Liver (tissue), 9 donors: ENCODE results near the genes CLCA4, GBP4 and LRRC8B.

DNA sequence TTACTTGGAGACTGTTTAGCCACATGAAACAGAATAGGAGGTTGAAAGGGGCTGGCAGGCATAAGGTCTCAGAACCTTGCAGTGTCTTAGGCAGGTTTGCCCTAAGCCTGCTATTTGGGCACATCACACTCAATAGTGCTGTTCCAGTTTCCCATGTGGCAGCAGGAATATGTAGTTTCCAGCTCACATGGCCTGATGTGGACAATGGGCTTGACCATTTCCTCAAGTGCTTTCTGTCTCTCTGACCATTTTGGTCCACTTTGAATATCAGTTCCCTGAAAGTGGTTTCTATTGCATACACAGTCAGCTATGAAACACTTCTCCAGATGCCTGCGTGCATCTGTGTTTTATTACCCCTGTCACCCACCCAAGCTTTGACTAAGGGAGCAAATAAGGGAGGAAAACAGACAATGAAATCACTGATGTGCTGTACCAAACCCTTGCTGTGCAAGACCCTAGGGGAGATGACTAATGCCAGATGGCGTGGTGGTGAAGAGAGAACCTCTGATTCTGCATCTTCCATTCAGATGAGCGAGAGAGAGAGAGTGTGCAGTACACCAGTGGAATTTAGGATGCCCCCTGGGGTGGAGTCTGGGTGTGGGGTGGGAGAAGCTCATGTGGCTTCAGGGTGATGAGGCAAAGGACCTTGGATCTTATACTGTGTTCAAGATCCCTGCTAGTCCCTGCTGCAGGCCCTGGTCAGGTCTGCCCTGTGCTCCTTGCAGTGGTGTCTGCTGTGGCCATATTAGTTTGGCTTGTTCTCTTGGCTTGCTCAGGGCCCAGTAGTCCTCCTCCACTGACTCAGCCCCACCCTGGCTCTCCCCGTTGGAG is 18.4 kb downstream of the CLCA1 start:
- PRO-cap, 5 experiments, result no peak in any of the 5 experiments
- RAMPAGE, long total RNA, 2 experiments, result no peak in any of the 2 experiments
- RRBS, result no CpG with 5 or more reads among the region's 4 CpGs

- PRO-cap, 5 experiments, result no peak in any of the 5 experiments
- RAMPAGE, long total RNA, 2 experiments, result no peak in any of the 2 experiments
- RRBS, result no CpG with 5 or more reads among the region's 3 CpGs
Measured at GRCh38 chr1:86546731-86547466, at the start of gene CLCA4. CLCA4 (plus strand) TSS chr1:86547078.

GRCh38 chr1:86773575-86774797 is 69.6 kb downstream of the SH3GLB1 start:
- PRO-cap, 5 experiments, result peak in 1 of 5 experiments; most common minus-strand start chr1:86774358 (in 1)
- RAMPAGE, long total RNA, 2 experiments, result no peak in any of the 2 experiments
- RRBS, result no CpG with 5 or more reads among the region's 8 CpGs

GRCh38 chr1:87044700-87045267 is 130.3 kb downstream of the HS2ST1 start:
- PRO-cap, 5 experiments, result no peak in any of the 5 experiments
- RAMPAGE, long total RNA, 2 experiments, result no peak in any of the 2 experiments
- RRBS, result no CpG with 5 or more reads among the region's 5 CpGs

DNA sequence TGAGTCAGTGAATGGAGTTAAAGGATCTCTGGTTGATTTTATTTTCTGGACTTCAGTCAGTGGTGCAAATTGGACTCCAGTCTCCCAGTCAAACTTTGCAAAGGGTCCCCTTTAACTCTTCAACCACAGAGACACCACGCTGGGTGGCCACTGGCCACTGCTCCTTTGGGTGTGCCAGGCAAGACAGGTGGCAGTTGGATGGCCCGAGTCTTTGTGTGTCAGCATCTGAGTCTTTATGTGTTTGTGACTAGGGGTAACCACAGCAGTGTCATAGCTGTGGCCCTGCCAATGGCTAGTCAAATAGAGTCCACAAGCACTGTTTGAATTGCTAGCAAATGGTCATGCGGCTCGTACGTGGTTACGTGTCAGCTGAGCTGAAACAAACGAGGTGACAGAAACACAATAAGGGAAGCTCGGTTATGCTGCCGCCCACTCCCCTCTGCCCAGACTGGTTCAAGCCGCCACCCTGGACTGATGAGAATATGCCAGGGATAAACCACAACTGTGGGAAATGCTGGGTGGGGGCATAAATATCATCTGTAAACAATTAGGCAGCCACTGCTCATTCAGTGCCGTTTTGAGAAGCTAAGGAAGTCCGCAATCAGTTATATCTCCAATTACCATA is 174.3 kb upstream of the LMO4 start:
- PRO-cap, 5 experiments, result no peak in any of the 5 experiments
- RAMPAGE, long total RNA, 2 experiments, result no peak in any of the 2 experiments
- RRBS, result no CpG with 5 or more reads among the region's 12 CpGs

- PRO-cap, 5 experiments, result peak in 1 of 5 experiments; most common plus-strand start chr1:87226753 (in 1)
- RAMPAGE, long total RNA, 2 experiments, result no peak in any of the 2 experiments
- RRBS, result no CpG with 5 or more reads among the region's 10 CpGs
Measured at GRCh38 chr1:87226189-87226962, 102.3 kb upstream of the LMO4 start.

DNA sequence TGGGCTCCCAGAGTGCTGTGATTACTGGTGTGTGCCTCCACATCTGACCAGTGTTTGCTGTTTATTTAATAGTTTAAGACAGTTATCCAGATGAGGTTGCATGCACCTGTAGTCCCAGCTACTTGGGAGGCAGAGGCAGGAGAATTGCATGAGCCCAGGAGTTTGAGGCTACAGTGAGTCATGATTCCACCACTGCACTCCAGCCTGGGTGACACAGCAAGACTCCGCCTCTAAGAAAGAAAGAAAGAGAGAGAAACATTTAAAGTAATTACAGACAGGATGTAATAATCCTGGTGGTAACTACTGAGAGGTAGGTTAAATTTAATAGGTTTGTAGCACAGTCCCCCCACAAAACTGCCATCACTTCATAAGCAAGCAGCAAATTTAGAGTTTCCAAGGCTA is 89.5 kb downstream of the PKN2 start:
- PRO-cap, 5 experiments, result no peak in any of the 5 experiments
- RAMPAGE, long total RNA, 2 experiments, result no peak in any of the 2 experiments
- RRBS, result no CpG with 5 or more reads among the region's 1 CpG

DNA sequence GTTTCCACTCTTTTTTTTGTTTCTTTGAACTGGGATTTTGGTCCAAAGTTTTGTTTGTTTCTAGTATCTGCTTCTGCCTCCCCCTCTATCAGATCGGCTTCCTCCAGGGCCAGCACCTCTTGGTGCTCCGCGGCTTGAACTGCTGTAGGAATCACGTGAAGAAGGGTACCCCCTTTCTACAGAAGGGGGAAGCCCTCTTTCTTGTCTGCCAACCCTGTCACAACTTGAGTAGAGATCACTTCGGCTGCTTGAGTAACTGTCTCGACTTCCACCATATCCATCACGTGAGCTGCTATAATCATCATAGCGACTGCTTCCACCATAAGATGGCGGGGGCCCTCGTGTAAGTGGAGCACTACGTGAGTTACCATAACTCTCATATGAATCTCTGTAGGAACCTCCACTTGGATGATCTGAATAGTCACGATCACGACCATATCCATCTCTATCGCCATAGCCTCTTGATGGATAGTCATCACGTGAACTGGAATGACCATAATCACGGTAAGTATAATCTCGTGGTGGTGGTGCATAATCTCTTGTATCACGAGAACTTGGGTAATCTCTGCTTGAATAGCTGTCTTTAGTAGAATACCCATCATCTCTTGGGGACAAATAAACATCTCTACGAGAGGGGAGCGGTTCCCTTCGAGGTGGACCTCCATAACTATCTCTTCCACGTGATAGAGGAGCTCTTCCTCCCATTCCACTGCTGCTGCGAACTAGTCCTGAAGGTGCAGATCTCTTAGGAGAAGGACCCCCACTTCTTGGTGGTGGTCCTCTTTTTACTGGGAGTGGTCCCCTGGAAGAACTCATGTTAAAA is 9.6 kb downstream of the KYAT3 start:
- PRO-cap, 5 experiments, result no peak in any of the 5 experiments
- RAMPAGE, long total RNA, 2 experiments, result no peak in any of the 2 experiments
- RRBS, result no CpG with 5 or more reads among the region's 23 CpGs

DNA sequence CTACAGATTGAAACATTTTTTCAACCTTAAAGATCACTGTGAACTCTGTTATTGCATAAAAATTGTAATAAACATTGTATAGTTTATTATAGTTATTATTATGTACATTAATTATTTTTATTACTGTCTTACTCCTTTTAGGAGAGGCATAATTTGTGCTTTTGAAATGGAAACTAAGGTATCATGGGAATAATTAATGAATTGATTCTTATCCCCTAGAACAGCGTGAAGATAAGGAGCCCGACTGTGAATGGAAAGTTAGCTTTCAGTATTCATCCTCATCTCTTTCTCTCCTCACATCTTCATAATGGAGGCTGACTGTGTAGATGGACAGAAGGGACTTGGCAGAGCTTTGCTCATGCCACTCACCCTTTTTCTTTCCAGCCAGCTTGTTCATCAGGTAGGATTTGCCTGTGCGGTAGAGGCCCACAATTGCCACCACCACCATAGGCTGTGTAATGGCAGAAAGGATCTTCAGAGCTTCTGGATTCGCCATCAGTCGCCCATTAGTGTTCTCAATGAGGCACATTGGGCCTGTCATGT is 2.3 kb downstream of the GBP1 start:
- PRO-cap, 5 experiments, result no peak in any of the 5 experiments
- RAMPAGE, long total RNA, 2 experiments, result no peak in any of the 2 experiments
- RRBS, result no CpG with 5 or more reads among the region's 5 CpGs

- PRO-cap, 5 experiments, result peak in 5 of 5 experiments; most common plus-strand start chr1:89199001 (in 4); most common minus-strand start chr1:89198880 (in 3)
- RAMPAGE, long total RNA, 2 experiments, result start-site peak on the plus strand in 1 of 2 experiments, at chr1:89198937-89199001 at its widest, 23 reads per replicate; start-site peak on the minus strand in 1 of 2 experiments, at chr1:89198895-89198936 at its widest, 100 reads per replicate
- RRBS, result 0% methylated on average over 1 of the region's 30 CpGs
Measured at GRCh38 chr1:89198136-89199169, at the start of gene GBP4. GBP4 (minus strand) TSS chr1:89198942.

DNA sequence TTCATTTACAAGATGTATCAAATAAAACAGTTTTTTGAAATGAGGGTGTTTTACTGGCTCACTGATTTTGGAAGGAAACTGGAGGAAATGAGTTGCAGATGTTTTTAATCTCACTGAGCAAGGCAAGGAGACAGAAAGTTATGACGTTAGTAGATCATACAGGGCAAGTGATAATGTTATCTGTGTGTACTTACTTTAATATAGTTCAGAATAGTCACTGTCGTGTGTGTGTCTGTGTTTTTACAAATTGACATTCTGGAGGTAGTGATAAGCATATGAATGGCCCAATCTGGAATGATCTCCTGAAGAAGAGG is 1.9 kb upstream of the GBP4 start:
- PRO-cap, 5 experiments, result peak in 3 of 5 experiments; most common plus-strand start position 198 of the sequence (in 1); most common minus-strand start position 80 of the sequence (in 3)
- RAMPAGE, long total RNA, 2 experiments, result no peak in any of the 2 experiments
- RRBS, result no CpG with 5 or more reads among the region's 2 CpGs

DNA sequence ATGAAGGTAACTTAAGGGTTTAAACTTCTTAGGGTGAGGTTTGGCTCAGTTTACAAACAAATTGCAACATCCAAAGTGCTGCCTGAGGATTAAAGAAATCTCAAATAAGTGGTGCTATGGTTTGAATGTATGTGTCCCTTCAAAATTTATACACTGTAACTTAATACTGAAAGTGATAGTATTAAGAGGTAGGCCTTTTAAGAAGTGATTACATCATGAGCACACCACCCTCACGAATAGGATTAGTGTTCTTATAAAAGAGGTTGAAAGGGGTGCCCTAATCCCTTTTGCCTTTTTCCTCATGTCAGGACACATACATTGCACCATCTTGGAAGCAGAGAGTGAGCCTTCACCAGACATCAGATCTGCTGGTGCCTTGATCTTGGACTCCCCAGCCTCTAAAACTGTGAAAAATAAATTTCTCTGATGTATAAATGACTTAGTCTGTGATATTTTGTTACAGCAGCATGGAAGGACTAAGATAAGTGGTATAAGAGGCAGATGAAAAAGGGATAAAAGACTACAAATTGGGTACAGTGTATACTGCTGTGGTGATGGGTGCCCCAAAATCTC is 6.6 kb upstream of the GBP5 start:
- PRO-cap, 5 experiments, result no peak in any of the 5 experiments
- RAMPAGE, long total RNA, 2 experiments, result no peak in any of the 2 experiments
- RRBS, result no CpG with 5 or more reads among the region's 1 CpG

GRCh38 chr1:89523892-89524954 is at the start of gene LRRC8B:
LRRC8B (plus strand) TSS chr1:89524829.
- PRO-cap, 5 experiments, result peak in 5 of 5 experiments; most common plus-strand start chr1:89524342 (in 2); most common minus-strand start chr1:89524725 (in 4)
- RAMPAGE, long total RNA, 2 experiments, result no peak in any of the 2 experiments
- RRBS, result 3% methylated on average over 5 of the region's 77 CpGs

- PRO-cap, 5 experiments, result peak in 2 of 5 experiments; most common minus-strand start chr1:89636277 (in 2)
- RAMPAGE, long total RNA, 2 experiments, result no peak in any of the 2 experiments
- RRBS, result no CpG with 5 or more reads among the region's 7 CpGs
Measured at GRCh38 chr1:89635973-89636918, 3.3 kb downstream of the LRRC8C start.

DNA sequence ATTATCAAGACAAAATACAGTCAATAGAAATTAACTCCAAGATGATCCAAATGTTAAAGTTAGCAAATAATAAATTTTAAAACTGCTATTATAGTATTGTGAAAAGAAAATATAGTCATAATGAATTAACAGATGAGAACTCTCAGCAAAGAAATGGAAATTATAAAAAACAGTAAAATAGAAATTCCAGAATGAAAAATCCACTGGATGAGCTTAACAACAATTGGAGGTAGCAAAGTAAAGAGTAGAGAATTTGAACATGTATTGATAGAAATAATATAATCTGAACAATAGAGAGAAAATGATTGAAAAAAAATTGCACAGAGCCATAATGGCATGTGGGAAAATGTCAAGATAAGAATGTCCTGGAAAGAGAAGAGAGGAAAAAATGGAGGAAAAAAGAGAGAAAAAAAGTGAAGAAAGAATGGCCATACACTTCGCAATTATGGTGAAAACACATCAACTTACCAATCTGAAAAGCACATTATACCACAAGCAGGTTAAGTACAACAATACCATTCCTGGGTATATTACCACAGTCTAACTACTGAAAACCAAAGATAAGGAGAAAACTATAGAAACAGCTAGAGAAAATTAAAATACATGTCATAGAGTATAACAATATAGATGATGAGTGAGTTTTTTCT is 12.2 kb downstream of the LRRC8C start:
- PRO-cap, 5 experiments, result no peak in any of the 5 experiments
- RAMPAGE, long total RNA, 2 experiments, result no peak in any of the 2 experiments
- RRBS, result no CpG with 5 or more reads among the region's 1 CpG

- PRO-cap, 5 experiments, result no peak in any of the 5 experiments
- RAMPAGE, long total RNA, 2 experiments, result no peak in any of the 2 experiments
- RRBS, result 9% methylated on average over 4 of the region's 31 CpGs
Measured at GRCh38 chr1:89762648-89763297, 58.1 kb upstream of the LRRC8D start.

DNA sequence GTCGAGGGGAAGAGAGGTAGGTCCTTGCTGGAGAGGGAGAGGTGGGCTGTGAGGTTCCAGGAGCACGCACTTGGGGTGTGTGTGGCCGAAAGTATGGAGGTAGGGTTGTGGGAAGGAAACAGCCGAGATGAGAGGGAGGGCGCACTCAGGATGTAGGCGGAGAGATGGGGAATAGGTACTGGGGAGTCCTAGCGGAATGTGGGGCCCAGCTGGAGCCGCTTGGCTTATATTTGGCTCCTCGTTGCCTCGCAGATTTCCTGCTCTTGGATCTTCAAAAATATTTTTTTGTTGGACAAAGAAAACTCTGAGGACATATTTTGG is 1.3 kb downstream of the LRRC8D start:
- PRO-cap, 5 experiments, result no peak in any of the 5 experiments
- RAMPAGE, long total RNA, 2 experiments, result no peak in any of the 2 experiments
- RRBS, result no CpG with 5 or more reads among the region's 10 CpGs

- PRO-cap, 5 experiments, result peak in 3 of 5 experiments; most common plus-strand start chr1:89822681 (in 3)
- RAMPAGE, long total RNA, 2 experiments, result no peak in any of the 2 experiments
- RRBS, result no CpG with 5 or more reads among the region's 4 CpGs
Measured at GRCh38 chr1:89822571-89822775, 1.6 kb downstream of the LRRC8D start.

GRCh38 chr1:89897950-89898575 is 77.2 kb downstream of the LRRC8D start:
- PRO-cap, 5 experiments, result no peak in any of the 5 experiments
- RAMPAGE, long total RNA, 2 experiments, result no peak in any of the 2 experiments
- RRBS, result no CpG with 5 or more reads among the region's 10 CpGs

GRCh38 chr1:89900478-89901373 is 79.9 kb downstream of the LRRC8D start:
- PRO-cap, 5 experiments, result no peak in any of the 5 experiments
- RAMPAGE, long total RNA, 2 experiments, result no peak in any of the 2 experiments
- RRBS, result no CpG with 5 or more reads among the region's 5 CpGs